Left lobe of liver (tissue), 1 donor: ENCODE measurements around a stretch of chr15.

DNA sequence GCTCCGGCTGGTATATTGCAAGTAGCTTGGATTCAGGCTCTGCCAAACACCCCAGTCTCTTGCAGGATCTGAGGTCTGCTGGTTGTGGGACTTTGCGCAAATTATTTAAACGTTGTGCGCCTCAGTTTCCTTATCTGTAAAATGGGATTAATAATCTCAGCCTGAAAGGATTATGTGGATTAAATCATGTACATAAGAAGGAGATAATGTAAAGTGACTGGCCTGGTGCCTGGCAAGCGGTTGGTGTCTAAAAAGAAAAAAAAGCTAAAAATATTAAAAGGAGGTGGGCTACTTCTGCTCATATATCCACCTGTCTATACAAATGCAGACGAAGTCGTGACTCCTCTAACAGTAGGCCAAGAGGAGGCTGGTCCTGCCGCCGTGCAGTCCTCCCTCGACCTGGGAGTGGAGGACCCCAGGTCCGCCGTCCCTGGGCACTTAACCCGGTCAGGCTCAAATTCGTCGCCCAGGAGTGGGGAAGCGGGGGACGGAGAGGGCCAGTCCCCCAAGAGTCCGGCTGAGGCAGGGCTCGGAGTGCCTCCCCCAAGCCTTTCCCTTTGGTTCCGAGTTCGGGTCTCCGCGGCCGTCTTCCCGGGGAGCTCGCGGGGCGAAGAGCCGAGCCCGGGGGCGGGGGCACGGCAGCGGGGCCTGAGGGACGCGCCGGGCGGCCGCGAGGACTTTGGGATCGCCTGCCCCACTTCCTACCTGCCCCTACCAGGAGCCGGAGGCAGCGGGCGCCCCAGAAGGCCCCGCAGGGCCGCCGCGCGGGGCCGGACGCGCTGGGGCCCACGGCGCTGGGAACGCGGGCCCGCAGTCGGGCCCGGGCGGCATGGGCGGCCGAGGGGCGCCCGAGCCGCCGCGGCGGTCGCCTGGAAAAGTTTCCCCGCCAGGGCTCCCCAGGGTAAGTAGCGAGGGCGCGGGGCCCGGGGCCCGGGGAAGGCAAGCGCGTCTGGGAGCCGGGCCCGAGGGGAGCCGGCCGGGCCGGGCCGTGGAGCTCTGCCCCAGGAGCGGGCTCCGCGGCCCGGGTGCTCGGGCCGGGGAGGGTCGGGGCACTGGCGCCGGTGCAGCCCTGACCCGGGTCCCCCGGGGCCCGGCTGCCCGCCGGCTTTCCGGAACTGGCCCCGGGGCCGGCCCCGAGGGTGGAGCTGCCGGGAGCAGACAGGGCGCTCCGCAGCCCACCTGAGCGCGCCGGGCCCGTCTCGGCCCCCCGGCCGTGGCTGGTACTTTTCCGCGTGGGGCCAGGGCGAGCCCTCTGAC lies 2.7 kb downstream of the FURIN start:
- PRO-cap, result unidirectional peak, plus-strand start at position 348 of the sequence; unidirectional peak, plus-strand start at position 742 of the sequence; unidirectional peak, minus-strand start at position 838 of the sequence; bidirectional peak, plus-strand start at position 943 of the sequence, minus-strand start at position 838 of the sequence; bidirectional peak, plus-strand start outside the sequence, minus-strand start at position 1,201 of the sequence

GRCh38 chr15:90878509-90879365 lies 5.6 kb upstream of the FES start:
- PRO-cap, result no peak

DNA sequence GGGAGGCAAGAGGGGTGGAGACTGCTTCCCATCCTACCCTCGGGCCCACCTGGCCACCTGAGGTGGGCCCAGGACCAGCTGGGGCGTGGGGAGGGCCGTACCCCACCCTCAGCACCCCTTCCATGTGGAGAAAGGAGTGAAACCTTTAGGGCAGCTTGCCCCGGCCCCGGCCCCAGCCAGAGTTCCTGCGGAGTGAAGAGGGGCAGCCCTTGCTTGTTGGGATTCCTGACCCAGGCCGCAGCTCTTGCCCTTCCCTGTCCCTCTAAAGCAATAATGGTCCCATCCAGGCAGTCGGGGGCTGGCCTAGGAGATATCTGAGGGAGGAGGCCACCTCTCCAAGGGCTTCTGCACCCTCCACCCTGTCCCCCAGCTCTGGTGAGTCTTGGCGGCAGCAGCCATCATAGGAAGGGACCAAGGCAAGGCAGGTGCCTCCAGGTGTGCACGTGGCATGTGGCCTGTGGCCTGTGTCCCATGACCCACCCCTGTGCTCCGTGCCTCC lies 2.3 kb upstream of the FES start:
- PRO-cap, result unidirectional peak, plus-strand start at position 182 of the sequence

DNA sequence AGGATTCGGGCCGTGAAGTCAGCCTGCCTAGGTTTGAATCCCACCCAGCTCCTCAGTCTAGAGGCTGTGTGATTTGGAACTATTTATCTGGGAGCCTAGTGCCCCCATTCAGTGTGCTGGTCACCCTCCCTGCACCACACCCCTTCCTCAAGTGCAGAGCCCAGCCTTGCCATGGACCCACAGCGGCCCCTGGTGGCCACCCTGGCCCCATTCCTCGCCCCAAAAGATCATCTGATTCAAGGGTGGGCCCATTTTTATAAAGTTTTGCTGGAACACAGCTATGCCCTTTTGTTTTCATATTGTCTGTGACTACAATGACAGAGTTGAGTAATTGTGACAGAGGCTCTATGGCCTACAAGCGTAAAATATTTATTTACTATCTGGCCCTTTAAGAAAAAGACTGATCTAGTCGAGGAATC lies 1.7 kb downstream of the FES start:
- PRO-cap, result unidirectional peak, minus-strand start at position 54 of the sequence

DNA sequence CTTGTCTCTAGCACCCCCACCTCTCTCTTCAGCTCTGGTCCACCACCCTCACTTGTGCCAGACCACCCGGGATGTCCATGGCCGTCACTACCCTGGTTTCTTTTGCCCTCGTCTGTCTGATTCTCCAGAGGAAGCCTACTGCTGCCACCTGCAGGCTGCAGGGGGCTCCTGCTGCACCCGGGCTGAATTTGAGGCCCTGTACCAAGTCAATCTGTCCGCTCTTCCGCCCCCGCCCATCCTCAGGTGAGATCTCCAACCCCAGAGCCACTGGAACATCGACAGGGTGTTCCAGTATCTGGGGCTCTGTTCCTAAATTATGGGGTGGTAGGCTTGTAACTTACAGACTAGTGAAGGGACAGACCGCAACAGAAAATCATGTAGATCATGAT lies 784 bp upstream of the UNC45A start:
- PRO-cap, result no peak

DNA sequence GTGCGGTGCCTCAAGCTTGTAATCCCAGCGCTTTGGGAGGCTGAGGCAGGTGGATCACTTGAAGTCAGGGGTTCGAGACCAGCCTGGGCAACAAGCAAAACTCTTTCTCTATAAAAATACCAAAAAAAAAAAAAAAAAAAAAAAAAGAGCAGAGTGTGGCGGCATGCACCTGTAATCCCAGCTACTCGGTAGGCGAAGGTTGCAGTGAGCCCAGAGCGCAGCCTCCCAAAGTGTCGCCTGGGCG lies 424 bp upstream of the RCCD1 start:
- PRO-cap, result no peak

DNA sequence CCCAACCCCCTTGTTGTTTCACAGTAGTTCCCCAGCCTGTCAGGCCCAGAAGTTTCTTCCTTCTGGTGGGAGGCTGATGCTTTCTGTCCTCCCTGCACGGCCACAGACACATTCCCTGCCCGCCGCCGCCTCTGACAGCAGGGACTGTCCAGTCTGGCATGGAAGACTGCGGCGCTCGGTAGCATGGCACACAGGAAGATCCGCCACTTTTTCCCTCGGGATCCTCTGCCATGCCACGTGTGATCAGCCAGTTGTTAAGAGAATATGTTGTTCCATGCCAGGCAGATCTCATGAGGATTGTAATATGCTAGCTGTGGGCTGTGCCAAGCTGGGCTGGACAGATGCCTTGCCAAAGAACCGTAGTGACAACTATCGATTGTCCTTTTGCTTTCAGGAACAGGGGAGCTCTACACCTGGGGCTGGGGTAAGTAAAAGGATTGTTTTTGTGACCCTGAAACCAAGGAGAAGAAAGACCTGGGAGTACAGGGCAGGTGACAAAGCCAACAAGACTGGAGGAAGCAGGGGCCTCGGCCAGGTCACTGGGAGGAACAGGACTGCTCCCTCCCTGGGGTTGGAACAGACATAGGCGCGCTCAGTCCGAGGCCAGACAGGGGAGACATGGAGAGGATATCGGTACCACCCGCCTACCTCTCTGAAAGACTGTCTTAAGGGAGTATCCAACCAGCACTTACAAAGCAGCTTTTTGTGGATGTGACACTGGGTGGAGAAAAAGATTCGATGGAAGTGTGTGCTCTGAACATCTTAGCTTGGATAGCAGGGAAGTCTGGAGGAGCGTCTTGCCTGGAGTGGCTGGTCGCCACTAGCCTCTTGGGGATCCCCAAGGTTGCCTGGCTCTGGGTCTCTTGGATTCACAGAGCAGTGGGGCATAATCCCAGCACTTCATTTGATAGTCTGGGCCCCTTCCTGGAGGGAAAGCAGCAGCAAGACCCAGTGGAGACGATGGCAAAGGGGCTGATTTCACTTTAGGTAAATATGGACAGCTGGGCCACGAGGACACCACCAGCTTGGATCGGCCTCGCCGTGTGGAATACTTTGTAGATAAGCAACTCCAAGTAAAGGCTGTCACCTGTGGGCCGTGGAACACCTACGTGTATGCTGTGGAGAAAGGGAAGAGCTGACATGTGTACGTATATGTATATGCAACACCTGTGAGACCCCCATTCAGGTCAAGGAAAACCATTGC lies 6.3 kb downstream of the RCCD1 start:
- PRO-cap, result no peak

DNA sequence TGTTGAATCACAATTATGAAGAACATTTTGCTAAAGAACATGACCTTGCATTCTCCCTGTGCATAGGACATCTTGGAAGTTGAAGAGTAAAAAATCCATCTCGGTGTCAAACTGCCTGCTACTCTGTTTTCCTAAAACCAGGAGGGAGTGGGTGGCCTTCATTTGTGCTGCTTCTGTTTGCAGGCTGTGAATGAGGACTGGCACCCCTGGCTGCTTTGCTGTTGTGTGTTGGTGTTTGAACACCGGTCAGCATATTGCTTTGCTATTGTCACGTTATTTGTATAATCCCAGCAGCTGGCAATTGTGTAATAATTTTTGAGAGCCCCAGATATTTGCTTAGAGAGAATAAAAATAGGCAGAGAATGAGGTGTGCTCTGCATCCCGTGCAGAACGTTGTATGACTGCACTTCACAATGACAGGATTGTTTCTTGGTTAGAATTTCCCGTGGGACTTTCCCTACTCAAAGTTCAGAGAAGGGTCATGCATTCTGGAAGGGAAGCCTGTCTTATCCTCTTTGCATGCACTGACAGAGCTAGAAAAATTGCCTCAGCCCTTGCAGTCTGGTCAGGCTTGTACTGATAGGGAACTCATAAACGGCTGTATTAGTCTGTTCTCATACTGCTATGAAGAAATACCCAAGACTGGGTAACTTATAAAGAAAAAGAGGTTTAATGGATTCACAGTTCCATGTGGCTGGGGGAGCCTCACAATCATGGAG lies 16.2 kb downstream of the SV2B start:
- PRO-cap, result no peak

DNA sequence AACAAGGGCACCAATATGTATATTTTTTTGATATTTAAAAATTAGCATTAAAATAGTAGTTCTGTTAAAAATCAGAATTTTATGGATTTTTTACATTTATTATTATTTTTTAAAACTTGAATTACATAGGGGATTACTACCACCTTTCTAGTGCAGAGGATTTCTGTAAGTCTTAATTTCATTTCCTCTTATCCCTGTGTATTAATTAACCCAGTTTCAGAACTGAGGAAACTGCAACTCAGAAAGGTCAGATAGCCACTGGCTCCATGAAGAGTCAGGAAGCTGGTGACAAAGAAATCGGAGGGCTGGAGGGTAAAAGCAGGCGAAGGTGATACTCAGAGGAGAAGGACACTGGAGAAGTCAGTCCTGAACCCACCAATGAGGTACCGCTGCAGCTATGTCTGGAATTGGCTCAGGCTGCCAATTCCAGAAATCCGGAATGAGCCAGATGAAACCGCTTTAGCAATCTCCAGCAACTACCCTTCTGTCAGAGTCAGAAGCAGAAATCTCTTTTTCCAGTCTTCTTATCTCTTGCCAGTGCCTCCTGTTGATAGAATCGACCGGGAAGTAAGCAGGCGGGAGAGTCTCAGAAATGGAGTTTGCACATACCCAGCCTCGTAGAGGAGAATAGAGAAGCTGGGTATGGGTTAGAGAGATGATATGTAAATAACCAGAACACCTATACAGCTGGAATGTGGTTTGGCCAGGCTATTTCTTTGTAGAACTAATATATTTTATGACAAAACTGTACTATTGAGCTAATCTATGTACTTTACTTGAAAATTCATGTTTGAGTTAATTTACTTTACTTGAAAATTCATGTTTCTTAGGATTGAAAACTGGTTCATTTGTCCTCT lies 308.6 kb downstream of the SV2B start:
- PRO-cap, result bidirectional peak, plus-strand start at position 553 of the sequence, minus-strand start at position 380 of the sequence

- PRO-cap, result no peak
Observed at GRCh38 chr15:91422916-91423133, 322.8 kb downstream of the SV2B start.

DNA sequence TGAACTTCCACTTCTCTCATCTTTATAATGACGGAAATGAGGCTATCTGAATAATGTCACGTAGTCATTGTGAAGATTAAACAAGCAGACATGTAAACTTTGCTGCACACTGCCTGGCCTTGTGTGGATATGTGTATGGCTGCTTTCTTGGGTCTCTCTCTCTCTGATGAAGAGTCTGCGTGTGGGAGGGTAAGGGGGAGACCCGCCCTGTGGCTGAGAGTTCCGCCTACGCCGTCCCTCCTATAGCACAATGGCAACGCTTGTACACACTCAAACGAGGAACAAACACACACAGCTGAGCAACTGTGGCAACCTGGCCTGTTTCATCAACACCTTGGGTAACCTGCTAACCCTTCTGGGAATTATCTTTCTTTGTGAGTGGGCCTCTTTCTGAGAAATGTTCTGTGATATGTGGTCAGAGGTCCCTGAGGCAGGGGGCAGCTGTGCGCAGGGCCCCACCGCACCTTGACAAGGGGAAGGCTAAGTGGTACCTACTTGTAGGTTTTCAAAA lies 369.9 kb downstream of the SV2B start:
- PRO-cap, result no peak

DNA sequence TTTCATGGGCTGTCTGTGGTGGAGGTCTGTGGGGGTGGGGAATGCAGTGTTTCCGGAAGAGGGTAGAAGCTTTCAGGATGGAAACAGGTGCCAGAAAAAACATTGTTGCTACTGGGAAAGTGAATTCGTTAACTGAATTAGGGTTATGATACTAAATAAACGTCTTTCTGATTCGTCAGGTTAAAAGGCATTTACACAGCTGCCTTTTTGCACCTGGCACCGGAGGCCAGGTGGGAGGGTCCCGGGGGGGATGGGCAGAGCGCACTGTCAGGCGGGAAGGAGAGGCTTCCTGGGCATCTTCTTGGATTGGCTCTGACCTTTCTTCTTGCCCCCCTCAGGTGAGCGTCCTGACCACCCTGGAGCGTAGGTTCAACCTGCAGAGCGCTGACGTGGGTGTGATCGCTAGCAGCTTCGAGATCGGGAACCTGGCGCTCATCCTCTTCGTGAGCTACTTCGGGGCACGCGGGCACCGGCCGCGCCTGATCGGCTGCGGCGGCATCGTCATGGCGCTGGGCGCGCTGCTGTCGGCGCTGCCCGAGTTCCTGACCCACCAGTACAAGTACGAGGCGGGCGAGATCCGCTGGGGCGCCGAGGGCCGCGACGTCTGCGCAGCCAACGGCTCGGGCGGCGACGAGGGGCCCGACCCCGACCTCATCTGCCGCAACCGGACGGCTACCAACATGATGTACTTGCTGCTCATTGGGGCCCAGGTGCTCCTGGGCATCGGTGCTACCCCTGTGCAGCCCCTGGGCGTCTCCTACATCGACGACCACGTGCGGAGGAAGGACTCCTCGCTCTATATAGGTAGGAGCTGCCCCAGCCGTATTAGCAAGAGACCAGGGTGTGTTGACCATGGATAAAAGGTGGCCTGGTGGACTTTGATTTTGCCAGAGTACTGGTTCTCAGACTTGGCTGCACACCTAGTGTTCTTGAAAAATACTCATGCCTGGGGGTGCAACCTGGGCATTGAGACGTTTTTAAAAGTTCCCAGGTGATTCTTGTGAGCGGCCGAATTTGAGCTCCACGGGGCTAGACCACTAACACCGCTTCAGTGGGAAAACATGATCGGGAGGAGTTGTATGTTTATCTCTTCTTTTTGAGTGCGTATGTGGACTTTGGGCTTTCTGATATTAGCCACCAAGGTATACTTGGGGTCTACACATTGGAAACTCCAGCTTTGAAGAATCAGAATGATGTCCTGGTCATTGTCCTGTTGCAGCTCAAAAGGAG lies 62.6 kb downstream of the SLCO3A1 start:
- PRO-cap, result no peak

DNA sequence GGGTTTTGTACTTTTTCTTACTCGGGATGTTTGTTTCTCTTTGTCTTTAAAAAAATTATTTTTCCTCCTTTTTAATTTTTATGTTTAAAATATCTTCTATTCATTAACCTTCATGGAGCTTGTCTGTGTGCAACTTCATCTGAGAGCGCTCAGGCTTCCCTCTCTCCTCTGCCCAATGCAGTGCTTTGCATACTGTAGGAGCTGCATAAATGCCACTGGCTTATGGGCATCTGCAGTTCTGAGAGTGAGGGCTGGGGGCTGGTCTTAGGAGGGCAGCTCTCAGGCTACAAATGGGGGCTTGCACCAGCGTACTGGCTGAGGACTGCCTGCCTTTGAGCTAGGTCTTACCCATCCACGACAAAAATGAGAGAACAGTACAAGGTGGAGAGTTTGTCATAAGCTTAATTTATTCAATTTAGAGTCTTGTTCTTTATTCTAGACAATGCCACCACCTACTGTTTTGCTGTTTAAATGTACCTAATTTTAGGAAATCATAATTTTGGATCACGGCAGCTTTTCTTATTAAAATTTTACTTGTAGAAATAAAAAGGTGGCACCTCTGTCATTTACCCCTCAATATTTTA lies 88.2 kb downstream of the SLCO3A1 start:
- PRO-cap, result no peak

DNA sequence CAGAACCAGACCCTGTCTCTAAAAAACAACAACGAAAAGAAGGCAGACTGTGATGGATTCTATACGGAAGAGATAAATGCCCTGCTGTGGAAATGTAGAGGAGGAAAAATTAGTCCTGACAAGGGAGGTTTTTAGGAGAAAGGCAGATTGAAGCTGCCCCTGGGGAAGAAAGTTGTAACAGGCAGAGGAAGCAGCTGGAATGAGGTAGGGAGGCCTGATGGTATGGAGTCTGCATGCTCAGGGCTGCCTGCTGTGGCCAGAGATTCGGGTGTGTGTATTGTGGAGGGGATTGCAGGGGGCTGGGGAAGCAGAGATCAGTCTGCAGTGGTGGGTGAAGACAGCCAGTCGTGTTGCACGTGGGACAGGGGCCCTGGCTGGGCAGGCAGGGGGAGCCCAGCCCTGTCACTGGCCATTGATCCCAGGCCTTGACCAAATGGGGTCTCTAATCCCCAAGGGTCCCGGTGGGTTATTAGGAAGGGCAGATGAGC lies 96.5 kb downstream of the SLCO3A1 start:
- PRO-cap, result no peak

DNA sequence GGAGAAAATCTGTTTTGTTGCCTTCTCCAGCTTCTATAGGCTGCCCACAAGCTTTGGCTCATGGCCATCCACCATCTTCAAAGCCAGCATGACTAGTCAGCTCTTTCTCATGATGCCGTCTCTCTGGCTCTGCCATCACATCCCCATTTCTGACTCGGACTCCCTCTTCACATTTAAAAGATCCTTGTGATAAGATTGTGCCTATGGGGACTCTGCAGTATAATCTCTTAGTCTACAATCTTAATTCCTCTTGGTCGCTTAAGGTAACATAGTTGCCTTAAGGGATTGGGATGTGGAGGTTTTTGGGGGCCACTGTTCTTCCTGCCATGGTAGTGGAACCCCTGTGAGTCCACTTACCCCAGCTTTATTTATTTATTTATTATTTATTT lies 235.1 kb downstream of the SLCO3A1 start:
- PRO-cap, result no peak

DNA sequence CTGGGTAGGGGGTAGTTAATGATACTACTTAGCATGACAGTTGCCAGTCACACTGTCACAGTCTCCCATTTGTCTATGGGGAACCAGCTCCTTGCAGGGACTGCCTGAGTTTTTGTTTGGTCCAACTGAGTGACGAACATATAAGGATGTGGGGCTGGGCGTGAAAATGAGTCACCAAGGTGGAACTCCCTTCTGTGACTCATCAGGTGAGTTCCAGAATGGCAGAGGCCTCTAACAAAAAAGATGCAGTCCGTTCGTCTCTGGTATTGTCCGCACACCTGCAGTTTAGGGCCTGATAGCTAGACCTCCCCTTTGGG lies 235.2 kb upstream of the ST8SIA2 start:
- PRO-cap, result no peak

- PRO-cap, result no peak
Observed at GRCh38 chr15:92170119-92170408, 223.6 kb upstream of the ST8SIA2 start.

GRCh38 chr15:92615119-92615702 lies 40.4 kb downstream of the FAM174B start:
- PRO-cap, result no peak

GRCh38 chr15:92666632-92667391 lies 11.2 kb upstream of the FAM174B start:
- PRO-cap, result no peak

GRCh38 chr15:92795503-92795880 lies 104.6 kb upstream of the CHD2 start:
- PRO-cap, result unidirectional peak, plus-strand start at chr15:92795634